OCI-LY7 (cell line): ENCODE measurements around the gene TMEM176A.

DNA sequence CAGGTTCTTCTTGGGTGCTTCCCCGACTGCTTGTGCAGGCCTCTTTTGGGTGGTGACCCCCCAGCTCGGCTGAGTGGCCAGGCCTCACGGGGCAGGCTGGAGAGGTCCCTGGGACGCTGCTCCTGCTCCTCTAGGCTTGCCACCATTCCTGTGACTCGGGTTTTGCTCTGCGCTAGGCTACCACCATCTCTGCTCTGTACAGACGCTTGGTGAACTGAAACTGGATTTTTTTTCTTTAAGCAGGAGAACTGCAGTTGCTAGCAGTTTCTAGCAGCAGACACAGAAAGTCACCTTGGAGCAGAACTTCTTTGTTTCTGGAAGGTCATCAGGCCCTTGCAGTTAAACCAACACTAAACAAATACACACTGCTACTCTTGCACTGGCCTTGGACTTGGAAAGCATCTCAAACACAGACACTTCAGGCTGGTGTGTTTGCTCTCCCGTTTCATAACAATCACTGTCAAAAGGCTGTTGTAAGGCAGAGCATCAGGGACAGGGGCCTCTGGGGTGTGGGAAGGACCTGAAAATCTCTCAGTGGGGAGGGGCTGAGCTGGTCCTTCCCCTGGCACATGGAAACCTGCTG is 9.8 kb downstream of the ENSG00000284691 start:
- PRO-cap, result no peak
- RAMPAGE, long total RNA, result no peak

DNA sequence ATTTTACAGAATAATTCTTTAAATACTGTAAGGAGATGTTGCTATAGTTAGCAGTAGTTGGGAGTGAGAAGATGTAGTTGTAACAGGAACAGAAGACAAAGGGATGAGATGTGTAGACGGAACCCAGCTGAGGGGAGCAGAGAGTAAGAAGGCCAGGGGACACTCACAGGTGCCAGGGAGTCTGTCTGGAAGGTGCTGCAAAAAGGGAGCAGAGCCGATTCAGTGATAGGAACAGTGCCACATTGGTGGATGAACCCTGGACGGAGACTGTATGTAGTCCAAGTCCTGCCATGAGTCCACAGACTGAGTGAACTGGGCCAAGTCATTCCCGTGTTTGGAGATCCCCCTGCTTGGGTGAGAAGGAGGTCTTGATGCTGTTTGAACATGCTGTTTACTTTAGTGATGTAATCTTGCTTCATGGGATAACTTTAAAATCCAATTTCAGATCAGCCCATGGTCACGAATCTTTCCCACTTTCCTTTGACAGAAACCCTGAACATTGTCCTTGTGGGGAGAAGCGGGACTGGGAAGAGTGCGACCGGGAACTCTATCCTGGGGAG is 26.3 kb downstream of the GIMAP8 start:
- PRO-cap, result no peak
- RAMPAGE, long total RNA, result no peak

DNA sequence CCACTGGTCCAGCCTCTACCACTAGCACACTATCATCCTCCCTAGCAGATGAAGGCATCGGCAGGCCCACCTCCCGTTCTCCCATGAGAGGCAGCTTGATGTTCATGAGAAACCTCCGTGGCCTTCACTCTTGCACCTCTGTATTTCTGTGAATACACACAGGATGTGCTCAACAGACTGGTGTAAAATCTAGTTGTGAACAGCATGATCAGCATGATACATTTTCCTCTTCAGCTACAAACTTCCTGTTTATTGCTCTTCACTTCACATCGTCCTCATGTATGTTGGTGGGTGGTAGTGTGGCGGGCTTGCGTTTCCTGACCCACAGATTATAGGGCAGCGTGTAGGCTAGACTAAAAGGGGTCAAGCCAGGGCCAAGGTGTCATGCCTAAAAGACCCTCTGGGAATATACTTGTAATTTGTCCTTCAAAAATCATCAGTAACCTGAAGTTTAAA is 31.1 kb downstream of the GIMAP8 start:
- PRO-cap, result no peak
- RAMPAGE, long total RNA, result no peak

GRCh38 chr7:150631299-150631879 is 796 bp downstream of the GIMAP6 start:
- PRO-cap, result no peak
- RAMPAGE, long total RNA, result no peak

DNA sequence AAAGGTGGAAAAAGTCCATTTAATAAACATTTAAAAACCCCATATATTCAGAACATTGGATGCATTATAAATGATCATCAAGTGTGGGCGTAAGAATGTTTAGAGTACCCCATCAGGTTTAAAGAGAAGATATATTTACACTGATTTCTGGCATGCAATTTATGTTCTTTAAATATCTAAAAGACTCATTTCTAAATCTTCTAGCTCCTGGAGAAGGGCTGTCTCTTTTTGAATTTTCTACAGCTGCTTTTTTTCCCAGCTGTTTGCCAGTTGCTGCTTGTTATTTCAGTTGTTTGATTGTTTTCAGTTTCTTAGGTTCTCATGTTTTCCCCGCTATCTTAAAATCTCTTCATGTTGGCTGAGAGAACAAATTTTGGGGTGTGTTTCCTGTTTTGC is 8.9 kb upstream of the GIMAP2 start:
- PRO-cap, result no peak
- RAMPAGE, long total RNA, result no peak

DNA sequence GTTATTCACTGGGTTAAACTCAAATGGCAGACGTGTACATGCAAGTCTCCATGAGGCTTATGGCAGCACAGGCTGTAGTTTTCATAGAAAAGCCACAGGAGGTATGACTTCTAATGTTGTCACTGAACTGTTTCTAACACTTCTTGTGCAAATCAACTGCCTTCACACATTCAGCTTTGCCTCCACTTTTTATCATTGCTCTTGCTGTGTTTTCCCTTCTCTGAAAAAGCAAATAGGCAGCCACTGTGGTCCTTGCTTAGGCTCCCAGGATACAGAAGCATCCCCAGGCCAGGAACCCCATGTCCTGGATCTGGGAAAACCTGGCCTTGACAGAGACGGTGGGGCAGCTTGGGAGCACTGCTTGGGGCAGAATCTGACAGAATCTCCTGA is 5.2 kb upstream of the GIMAP5 start:
- PRO-cap, result no peak
- RAMPAGE, long total RNA, result no peak

DNA sequence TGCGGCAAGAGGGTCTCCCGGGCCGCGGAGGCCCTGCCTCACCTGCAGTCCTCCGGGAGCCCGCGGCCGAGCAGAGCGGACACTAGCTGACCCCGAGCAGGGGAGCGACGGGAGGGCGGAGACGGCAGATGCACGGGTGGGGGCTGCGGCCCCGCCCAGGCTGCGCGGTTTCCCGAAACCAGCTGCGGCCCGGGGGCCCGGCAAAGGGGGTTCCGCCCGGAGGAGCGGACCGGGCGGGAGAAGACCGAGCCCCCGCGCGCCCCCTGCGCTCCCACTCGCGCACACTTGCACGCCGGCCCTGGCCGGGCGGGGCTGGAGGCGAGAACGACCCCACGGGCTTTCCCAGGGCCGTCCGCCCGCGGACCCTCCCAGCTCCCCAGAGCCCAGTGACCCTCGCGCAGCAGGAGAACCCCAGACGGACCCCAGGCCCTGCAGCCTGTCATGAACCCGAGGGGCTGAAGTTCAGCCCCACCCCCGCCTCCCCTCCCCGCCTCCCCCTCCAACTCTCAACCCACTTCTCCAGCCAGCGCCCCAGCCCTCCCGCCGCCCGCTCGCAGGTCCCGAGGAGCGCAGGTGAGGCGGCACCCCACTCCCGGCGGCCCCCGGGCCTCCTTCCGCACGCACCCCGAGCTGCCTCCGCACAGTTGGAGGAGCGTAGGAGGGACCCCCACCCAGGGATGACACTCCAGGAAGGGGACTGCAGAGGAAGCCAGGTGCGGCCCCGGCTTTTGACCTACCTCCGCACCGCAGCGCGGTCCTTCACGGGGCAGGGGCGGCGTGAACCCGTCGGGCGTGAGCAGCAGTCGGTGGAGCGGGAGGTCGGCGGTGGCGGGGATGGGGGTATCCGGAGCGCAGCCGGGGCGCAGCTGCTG is at the start of gene TMEM176A:
Gene TMEM176A (plus strand): TSS at position 514 of the 872 bp plus-strand sequence.
- PRO-cap, result no peak
- RAMPAGE, long total RNA, result no peak

GRCh38 chr7:150801128-150801996 is 793 bp downstream of the TMEM176A start:
- PRO-cap, result no peak
- RAMPAGE, long total RNA, result no peak

DNA sequence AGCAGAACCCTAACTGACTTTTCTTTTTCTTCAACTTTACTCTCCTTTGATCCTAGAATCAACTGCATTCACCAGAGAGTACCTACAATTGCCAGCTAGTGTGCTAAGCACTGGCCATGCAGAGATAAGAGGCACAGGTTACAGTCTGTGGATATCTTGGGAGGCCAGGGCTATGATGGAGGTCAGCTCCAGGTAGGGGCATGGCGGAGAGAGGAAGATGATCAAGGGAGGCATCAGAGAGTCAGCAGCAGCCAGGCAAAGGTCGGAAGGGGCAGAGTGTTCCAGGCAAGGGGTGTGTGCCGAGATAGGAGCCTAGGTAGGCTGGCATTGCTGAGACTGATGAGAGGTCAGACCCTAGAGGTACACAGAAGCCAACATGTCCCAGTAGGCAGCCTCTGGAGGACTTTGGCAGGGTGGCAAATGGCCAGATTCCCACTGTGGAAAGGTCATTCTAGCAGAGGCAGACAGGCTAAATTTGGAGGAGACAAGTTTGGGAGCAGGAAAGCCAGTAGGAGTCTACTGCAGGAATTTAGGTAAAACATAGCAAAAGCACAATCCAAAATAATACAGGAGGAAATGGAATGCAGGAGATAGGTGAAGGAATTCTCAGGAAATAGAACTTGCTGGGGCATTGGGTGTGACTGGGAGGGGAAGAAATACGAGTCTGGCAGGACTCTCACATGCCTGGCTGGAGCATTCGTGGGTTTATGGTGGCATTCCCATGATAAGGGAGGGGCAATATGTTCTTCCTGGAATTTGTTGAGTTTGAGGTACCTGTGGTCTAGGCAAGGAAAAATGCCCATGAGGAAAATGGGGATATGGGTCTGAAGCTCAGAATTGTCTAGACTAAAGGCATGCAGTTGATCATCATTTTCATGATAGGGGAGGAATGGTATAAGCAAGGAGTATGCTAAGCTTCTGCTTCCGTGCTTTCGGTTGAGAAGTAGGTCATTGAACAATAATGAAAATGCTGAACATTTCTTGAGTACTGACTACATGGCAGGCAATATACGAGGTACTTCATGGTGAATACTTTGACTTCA is 25.7 kb downstream of the TMEM176A start:
- PRO-cap, result no peak
- RAMPAGE, long total RNA, result no peak

- PRO-cap, result no peak
- RAMPAGE, long total RNA, result no peak
Observed at GRCh38 chr7:150968224-150968430, 10.0 kb downstream of the KCNH2 start.

- PRO-cap, result no peak
- RAMPAGE, long total RNA, result no peak
Observed at GRCh38 chr7:150993248-150994022, 2.6 kb downstream of the NOS3 start.

- PRO-cap, result bidirectional peak, plus-strand start at chr7:151028452, minus-strand start at chr7:151028239
- RAMPAGE, long total RNA, result no peak
Observed at GRCh38 chr7:151027669-151028368, 431 bp upstream of the ABCB8 start.

DNA sequence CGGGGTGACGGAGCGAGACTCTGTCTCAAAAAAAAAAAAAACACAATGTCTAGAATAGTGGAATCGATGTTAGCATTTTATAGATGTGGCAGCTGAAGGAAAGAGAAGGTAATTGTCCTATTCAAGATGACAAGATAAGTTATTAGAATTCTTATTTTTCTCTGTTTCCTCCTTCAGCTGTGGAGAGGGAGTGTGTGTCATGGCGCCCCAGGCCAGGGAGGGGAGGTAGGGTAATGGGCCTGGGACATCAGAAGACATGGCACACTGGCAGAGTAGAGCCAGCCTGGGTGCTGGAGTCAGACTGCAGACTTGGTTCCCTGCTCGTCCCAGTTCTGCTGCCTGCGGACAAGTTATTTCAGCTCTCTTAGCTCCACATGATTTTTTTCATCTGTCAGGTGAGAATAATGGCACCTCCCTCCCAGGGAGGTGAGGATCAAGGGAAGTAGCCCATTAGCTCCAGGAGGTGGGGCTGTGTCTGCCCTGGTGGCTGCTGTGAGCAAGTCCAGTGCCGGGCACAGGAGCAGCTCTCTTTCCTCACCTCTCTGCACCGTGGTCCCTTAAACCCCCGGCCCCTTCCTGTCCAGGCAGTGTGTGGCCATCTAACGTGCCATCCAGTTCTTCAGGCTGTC is 4.5 kb downstream of the ABCB8 start:
- PRO-cap, result no peak
- RAMPAGE, long total RNA, result no peak

- PRO-cap, result no peak
- RAMPAGE, long total RNA, result no peak
Observed at GRCh38 chr7:151059880-151060234, 468 bp downstream of the SLC4A2 start.

DNA sequence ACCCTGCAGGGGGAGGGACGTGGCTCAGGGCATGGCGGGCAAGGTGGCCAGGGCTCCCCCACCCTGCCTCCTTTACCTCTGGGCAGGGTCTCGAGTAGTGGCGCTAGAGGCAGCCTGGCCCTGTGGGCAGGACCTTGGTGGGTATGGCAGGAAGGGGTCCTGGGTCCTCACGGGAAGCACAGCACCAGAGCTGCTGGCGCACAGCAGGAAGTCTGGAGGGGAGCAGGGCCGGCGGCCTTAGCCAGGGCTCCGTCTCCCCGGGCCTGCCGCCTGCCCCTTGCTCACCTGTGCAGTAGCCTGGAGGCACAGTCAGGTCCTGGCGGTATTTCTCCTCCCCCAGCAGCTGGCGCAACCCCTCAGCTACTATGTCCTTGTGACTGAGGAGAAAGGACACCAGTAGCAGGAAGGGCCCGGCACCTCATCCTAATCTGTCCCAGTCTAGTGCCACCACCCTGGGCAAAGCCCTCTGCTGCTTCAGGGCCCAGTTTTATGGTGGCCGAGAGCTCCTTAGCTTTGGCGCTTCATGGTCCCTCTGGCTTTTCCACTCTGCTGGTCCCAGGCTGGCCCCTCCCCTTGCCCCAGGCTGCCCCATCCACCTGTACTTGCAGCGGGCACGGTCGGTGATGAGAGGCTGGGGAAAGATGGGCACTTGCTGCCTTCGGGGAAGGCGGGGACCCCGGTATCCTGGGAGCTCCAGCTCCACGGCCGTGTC is 3.4 kb downstream of the FASTK start:
- PRO-cap, result no peak
- RAMPAGE, long total RNA, result no peak

DNA sequence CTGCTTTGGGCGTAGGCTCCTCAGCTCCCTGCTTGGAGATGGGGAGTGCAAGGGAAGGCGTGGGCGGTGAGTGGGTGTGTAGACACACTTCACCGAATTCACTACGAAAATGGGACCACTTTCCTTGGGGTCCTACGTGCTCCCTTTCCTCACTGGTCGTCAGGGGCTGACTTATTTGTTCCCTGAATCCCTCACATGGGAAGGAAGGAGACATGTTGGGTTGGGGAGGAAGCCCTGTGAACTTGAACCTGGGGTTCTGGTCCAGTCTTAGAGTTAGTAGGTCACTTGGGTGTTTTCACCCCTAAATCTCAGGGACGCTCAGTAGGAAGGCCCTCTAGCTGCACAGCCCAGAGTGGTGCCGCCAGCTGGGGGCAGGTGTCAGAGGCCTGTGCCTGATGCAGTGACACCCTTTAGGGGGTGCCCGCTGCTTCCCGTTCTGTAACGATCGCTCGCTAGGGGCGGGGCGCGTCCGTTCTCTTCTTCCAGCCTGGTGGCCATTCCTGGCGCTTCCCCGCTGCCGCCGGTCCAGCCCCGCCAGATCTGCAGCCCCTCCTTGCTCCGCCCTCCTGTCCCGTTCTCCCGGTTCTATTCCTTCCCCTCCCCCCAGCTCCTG is 39.0 kb downstream of the AGAP3 start:
- PRO-cap, result no peak
- RAMPAGE, long total RNA, result no peak

GRCh38 chr7:151137531-151138764 is 29.5 kb downstream of the GBX1 start:
- PRO-cap, result no peak
- RAMPAGE, long total RNA, result no peak

- PRO-cap, result no peak
- RAMPAGE, long total RNA, result no peak
Observed at GRCh38 chr7:151147176-151148246, 20.0 kb downstream of the GBX1 start.

DNA sequence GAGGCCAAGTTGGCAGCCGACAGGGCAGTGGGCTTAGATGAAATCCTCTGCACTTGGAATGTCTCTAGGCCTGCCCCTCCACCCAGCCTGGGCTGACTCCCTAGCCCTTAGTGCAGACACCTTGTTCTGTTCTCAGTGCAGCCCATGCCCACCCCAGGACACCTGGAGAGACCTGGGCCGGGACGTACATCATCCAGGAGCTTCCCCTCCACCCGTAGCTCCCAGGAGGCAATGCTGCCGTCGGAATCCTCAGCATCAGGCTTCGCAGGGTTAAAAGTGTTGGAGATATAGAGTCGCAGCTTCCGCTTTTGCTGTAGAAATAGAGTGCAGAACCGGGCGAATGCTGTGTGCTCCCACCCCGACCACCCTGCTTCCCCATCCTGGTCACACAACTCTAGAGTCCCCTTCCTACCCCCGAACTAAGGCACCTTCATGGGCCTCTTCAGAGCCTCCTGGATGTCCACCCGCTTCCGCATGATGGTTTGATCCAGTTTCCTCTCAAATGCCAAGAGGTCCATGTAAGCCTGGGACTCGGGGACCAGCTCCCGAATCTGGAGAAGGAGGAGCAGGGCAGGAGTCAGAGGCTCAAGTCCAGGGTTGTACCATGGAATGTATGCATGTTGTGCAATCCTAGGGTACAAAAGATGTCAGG is 6.1 kb downstream of the SMARCD3 start:
- PRO-cap, result no peak
- RAMPAGE, long total RNA, result no peak

DNA sequence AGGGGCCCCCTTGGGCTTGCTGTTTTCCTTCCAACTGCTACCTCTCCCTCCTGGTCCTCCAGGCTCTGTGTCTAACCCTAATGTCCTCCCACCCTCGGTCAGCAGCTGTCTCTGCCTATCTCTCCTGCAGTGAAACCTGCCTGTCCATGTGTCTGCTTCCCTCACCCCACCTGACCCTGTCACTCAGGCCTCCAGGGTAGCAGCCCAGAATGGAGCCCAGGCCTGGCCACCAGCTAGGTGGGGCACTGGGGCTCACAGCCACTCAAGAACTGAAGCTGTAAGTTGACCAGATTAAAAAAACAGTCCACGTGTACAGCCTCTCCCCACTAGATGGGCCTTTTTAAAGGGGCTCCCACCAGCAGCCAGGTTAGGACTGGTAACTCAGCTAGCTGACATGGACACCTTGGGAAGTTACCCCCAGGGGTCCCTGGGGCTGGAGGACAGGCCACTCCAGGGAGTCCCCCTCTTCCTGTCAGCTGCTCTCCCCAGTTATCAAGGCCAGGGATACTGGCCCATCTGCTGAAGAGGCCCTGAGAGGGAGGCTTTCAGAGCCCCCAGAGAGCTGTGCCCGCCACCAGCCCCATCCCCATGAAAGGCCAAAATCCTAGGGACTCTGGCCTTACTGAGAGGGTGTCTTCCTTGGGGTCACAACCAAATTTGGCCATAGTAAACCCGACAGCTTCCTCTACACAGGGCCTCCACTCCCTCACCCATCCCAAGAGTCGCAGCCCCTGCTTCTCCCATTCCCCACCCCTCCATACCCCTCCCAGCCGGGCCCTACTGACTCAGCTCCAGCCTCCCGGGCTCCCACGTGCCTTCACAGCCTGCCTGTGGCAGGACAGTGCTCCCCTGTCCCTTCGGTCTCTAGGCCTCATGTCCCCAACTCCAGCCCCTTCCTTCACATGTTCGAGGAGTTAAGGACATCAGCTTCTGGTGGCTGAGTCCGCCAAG is 1.3 kb downstream of the SMARCD3 start:
- PRO-cap, result no peak
- RAMPAGE, long total RNA, result no peak